Psoas muscle (tissue), 2 donors: Measurements from ENCODE around the gene ENPP7.

- PRO-cap, 2 experiments = no peak in any of the 2 experiments
Measured at GRCh38 chr17:78798337-78799201, 16.5 kb upstream of the CYTH1 start.

DNA sequence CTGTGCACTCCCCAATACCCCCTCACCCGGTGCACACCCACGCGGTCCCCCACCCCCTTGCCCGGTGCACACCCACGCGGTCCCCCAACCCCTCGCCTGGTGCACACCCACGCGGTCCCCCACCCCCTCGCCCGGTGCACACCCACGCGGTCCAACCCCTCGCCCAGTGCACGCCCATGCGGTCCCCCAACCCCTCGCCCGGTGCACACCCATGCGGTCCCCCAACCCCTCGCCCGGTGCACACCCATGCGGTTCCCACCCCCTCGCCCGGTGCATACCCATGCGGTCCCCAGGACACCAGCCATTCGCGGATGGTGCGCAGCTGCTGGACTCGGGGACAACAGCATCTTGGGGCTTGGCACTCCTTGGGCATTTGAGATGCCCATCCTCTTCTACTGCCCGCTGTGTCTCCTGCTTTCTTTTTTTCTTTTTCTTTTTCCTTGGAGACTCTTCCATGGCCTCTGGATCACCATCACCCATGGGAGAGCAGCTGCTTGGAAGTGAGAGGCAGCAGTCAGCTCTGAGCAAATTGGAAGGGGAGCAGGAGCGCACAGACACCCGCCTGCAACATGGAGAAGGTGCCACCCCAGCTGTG is 20.1 kb upstream of the CYTH1 start:
- PRO-cap, 2 experiments = no peak in any of the 2 experiments

DNA sequence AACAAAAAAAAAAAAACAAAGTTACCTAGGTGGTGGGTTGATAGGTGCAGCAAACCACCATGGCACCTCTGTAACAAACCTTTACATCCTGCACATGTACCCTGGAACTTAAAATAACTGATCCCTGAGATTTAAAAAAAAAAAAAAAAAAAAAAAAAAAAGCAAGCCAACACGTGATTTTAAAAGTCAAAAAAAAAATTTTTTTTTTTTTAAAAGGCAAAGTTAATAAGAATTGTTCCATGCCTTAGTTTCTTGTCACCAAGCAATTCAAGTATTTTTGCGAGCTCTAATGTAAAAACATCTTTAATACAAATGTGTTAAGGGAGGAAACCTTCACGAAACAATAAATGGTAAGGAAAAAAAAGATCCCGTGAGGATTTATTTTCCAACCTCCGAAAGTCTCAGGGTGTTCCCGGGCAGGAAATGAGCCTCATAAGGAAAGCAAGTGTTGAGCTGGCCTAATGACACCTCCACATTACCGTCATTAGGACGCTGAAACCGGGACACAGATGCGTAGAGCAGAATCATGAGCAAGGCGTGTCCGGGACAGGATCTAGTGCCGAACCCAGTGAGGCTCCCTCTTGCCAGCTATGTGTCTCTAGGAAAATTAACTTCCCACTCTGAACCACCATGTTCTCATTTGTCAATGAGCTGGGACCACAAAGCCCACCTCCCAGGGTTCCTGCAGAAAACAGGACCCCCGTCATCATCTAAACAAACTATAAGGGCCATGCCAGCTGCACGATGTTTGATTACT is 22.6 kb upstream of the CYTH1 start:
- PRO-cap, 2 experiments = no peak in any of the 2 experiments

- PRO-cap, 2 experiments = no peak in any of the 2 experiments
Measured at GRCh38 chr17:78884250-78885211, 18.5 kb downstream of the CEP295NL start.

DNA sequence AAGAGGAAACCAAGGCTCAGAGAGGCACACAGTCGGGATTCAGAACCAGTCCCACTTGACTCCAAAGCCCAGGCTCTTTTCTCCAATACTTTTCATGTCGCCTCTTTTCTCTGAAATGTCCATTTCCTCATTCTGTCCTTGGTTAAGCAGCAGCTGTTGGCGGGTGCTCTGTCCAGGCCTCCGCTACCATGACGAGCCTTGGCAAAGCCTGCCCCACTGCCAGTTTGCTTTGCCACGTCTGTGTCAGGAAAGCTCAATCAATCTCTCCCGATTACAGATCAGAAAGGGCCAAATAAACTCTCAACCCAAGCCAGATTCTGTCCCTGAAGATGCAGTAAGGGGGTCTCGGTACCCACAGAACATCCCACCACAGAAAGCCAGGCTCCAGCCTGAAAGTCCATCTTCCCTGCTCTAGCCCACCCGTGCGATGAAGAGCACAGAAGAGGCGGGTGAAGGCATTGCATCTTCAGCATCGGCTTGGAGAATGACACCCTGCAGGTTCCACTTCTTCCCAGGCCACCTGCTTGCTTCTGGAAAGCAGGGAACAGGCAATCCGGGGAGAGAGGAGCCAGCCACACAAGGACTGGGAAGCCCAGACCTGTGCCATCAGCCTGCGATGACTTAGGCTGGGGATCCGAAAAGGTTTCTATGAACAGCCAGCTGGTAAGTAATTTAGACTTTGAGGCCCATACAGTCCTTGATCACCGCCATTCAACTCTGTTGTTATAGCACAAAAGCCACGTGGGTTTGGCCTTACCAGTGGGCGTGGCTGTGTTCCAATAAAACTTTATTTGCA is 9.3 kb upstream of the CEP295NL start:
- PRO-cap, 2 experiments = no peak in any of the 2 experiments

- PRO-cap, 2 experiments = no peak in any of the 2 experiments
Measured at GRCh38 chr17:78958440-78958889, 21.3 kb downstream of the LGALS3BP start.

DNA sequence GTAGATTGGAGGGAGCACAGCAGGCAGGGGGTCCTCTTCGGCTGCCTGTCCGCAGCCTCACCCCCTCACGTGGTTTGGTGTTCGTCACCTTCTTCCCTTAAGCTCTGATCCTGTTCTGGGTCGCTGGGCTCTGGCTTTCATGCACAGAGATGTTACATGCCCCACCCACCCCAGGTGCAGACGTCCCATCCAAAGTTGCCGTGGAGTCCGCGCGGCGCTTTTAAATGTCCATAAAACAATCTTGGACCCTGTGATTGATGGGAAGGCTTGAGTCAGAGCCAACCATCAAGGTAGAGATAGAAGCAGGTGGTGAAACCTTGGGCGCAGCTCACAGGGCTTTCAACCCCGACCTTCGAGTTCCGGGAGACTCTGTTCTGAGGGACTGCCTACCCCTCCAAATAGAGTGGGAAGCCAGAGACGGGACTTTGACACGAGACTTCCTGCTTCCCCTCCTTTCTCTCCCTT is 3.9 kb downstream of the ENGASE start:
- PRO-cap, 2 experiments = no peak in any of the 2 experiments

DNA sequence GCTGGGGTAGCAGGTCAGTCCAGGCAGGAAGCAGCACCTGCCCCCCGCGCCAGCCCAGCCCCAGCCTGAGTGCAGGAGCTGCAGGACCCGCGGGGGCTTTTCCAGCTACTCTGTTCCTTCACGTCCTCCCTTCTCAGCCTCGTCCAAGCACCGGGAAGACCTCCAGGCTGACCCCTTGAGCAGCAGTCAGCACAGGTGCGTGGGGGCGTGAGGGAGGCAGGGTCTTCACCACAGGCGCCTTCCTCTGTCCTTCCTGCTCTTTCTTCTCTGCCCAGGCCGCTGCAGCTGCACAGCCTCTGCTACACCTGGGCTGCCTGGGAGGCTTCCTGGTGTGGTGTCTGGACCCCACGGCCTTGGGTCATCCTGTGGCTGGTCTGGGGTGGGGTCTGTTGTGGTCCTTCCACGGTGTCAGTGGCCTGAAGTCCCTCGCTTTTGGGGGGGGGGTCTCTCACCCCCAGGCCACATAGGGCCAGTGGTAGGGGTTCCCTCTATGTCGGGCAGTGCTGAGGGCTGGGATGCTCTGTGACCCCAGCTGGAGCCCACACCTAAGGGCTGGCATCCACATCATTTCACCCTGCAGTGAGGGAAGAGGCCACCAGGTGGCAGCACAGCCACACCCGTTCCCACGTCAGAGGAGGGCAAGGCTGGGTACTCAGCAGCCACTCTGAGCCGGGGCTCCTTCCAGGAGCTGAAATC is 12.7 kb downstream of the ENGASE start:
- PRO-cap, 2 experiments = no peak in any of the 2 experiments

- PRO-cap, 2 experiments = no peak in any of the 2 experiments
Measured at GRCh38 chr17:79213086-79213889, 138.7 kb downstream of the ENGASE start.

GRCh38 chr17:79388759-79389089 is 222.1 kb downstream of the RBFOX3 start:
- PRO-cap, 2 experiments = no peak in any of the 2 experiments

- PRO-cap, 2 experiments = no peak in any of the 2 experiments
Measured at GRCh38 chr17:79730686-79731397, at the start of gene ENPP7. ENPP7 (plus strand) TSS chr17:79730943.

DNA sequence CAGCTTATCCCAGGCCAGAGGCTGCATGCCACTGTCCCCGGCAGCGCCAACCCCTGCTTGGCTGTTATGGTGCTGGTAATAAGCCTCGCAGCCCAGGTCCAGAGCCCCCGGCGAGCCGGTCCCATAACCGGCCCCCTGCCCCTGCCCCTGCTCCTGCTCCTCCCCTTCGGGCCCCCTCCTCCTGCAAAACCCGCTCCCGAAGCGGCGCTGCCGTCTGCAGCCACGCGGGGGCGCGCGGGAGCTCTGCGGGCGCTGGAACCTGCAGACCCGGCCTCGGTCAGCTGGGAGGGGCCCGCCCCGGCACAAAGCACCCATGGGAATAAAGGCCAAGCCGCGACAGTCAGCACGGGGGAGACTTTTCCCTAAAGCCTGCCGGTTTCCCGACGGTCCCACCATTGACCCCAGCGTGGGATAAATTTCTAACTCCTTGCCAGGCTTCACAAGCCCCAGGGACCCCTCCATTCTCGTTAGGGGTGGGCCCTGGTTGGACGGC is 11.2 kb downstream of the ENPP7 start:
- PRO-cap, 2 experiments = no peak in any of the 2 experiments

GRCh38 chr17:79745605-79745841 is 14.8 kb downstream of the ENPP7 start:
- PRO-cap, 2 experiments = no peak in any of the 2 experiments

DNA sequence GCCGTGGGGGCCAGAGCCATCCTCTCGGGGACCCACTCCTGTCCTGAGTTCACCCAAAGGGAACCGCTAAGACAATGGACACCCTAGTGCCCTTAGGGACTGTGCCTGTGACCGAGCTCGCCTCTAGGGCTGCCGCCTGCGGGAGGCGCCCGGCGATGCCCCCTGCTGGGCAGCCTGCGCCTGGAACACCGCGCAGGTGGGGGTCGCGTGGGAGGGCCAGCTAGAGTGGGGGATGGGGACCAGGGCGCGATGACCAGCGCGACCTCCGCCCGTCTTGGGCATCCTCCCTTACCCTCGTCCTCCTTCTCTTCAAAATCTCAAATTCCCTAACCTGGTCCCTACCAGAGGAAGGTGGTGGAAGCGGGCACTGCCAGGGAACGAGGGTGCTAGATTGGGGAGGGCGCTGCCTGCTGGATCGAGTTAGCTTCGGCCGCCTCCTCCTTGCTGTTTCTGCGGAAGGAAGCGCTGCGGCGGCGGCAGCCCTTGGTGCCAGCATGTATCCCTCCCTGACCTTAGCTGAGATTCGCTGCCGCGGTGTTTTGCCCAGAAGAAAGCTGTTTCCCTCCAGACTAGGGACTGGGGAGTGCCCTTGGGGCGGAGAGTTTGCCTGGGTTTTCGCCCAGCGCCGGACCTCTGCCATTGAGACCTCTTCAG is 14.6 kb upstream of the CBX8 start:
- PRO-cap, 2 experiments = no peak in any of the 2 experiments

DNA sequence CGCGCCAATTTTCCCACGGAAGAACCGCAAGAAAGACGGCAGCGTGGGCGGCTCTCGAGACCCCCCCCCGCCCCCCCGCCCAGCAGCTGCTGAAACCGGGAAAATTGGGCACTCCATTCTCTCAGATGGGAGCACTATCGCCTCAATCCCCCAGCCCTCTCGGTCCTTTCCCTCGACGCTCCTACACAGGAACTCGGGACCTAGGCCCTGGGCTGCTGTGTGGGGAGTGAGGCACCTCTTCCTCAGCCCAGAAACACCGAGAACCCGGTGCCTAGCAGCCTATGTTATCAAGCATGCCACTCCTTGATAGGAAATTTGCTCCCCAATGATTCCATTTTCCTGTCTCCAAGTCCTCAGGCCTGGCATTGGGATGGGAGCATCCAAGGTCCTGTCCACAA is 17.2 kb upstream of the CBX8 start:
- PRO-cap, 2 experiments = no peak in any of the 2 experiments

DNA sequence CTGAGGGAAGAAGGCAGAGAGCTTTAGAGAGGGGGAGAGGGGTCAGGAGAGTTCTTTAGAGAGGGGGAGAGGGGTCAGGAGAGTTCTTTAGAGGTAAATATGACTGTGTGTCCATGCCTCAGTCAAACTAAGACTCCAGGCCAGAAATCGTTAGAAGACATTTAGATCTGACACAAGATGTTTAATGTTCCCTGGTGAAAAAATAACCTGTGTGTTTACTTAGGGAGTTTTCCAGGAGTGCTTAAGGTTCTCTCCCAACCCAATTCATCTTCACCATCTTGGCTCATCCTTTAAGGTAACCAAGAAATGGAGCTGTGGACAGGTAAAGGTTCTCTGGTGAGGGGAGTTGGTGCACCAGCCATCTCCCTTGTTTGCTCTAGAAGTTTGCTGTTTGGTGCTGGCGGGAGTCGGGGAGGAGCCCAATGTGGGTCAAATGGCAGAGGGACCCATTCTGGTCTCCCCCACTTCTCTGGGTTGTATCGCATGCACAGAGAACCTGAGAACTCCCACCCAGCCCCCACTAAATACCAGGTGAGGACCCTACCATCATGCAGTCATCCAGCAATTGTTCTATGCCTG is 9.7 kb downstream of the CBX4 start:
- PRO-cap, 2 experiments = no peak in any of the 2 experiments

DNA sequence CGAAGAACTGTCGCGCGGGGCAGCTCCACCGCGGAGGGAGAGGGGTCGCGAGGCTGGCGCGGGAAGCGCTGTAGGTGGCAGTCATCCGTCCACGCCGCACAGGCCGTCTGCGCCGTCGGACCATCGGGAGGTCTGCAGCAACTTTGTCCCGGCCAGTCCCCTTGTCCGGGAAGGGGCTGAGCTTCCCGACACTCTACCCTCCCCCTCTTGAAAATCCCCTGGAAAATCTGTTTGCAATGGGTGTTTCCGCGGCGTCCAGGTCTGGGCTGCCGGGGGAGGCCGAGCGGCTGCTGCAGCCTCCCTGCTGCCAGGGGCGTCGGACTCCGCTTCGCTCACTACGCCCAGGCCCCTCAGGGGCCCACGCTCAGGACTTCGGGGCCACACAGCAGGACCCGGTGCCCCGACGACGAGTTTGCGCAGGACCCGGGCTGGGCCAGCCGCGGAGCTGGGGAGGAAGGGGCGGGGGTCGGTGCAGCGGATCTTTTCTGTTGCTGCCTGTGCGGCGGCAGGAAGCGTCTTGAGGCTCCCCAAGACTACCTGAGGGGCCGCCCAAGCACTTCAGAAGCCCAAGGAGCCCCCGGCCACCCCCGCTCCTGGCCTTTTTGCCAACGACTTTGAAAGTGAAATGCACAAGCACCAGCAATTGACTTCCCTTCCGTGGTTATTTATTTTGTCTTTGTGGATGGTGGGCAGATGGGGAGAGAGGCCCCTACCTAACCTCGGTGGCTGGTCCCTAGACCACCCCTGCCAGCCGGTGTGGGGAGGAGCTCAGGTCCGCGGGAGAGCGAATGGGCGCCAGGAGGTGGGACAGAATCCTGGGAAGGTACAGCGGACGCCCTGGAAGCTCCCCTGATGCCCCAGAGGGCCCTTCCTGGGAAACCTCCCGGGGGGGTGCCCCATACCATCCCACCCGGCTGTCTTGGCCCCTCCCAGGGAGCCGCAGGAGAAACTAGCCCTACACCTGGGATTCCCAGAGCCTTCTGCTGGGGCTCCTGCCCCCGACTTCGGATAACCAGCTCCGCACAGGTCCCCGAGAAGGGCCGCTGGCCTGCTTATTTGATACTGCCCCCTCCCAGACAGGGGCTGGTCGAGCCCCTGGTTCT is 2.5 kb upstream of the CBX4 start:
- PRO-cap, 2 experiments = no peak in any of the 2 experiments

GRCh38 chr17:79897658-79898224 is 58.5 kb upstream of the CBX4 start:
- PRO-cap, 2 experiments = no peak in any of the 2 experiments

DNA sequence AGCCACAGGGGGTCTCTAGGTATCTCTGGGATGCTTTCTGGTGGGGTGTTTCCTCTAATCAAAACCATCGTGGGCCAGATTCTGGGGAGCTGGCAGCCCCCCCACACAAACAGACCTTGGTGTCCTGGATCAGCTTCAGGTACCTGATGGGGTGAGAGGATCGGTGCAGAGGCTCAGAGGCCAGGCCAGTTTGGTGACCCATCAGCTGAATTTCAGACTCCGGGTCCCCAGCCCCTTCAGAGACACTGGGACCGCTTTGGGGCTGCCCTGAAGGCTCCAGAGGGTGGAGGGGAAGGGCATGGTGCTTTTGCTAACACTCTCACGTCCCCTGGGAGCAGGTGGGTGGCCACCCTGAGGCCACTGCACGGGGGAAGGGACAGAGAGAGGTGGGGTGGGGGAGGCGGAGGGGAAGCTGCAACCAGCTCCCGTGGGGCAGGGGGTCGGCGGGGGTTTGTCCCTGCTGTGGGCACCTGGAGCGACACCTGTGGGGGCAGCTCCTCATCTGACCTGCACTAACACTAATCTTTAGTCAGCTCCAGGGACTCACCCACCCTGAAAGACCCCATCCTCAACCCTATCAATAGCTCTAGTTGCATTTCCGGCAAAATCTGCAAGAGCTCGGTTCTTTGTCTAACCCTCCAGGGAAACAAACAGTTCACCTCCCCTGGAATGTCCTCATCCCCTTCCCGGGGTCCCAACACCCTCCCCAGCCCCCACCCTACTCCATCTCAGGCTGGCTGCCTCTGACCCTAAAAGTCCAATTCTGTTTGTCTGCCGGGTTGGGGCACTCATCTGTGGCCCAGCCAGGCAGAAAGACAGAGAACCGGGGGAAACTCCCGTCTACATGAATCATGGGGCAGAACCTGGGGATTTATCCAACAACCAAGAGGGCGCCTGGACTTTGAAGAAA is 91.8 kb upstream of the CBX4 start:
- PRO-cap, 2 experiments = no peak in any of the 2 experiments

DNA sequence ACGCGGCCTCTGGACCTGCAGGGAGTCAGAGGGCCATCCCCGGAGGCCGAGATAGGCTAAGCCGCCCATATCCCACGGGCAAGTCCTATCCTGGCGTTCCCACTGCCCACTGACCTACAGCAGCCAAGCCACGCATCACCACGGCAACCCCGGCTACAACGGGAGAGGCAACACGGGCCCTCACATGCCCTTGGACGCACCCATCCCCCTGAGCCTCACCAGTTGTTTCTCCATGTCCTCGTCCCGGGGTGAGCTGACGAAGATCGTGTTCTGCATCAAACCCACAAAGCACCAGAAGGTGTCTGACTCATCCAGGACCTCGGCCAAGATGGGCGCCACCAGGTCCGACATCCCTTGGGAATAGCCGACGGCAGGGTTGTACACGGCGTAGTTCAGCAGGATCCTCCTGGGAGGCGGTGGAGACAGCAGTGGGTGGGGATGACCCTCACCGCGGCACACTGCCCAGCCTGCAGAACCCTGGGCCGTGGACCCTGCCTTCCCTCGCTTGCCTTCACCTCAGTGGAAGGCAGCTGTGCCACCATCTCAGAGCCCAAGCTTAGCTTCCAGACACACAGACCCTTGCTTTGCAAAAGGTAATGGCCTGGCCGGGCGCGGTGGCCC is 88.1 kb downstream of the TBC1D16 start:
- PRO-cap, 2 experiments = no peak in any of the 2 experiments